Endothelial cell of umbilical vein (primary cell): ENCODE results near the gene CABCOCO1.

GRCh38 chr10:58533598-58534646 lies 21.2 kb downstream of the BICC1 start:
- PRO-cap: no peak
CAGE:
- cytosol, long polyA minus RNA: no peak
- cytosol, long polyA plus RNA: no peak
- long polyA plus RNA: no peak
- nucleus, long polyA minus RNA: no peak
- nucleus, long polyA plus RNA: no peak

GRCh38 chr10:58816907-58817867 lies 304.5 kb downstream of the BICC1 start:
- PRO-cap: no peak
CAGE:
- cytosol, long polyA minus RNA: no peak
- cytosol, long polyA plus RNA: no peak
- long polyA plus RNA: no peak
- nucleus, long polyA minus RNA: no peak
- nucleus, long polyA plus RNA: no peak

DNA sequence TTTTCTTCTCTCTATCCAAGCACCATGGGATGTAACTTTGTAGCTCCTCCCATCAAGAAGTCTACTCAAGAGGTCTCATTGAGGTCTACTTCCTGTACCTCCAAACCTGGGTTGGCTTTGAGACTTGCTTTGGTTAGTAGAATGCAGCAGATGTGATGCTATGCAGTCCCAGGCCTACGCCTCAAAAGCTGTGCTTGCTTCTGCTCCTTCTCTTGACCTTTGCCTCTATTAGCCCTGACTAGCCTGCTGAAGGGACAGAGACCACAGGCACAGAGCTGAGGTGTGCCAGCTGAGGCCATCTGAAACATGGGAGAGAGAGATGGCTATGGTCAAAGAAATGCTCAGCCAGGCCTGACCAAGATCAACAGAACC lies 176.3 kb upstream of the PHYHIPL start:
- PRO-cap: no peak
CAGE:
- cytosol, long polyA minus RNA: no peak
- cytosol, long polyA plus RNA: no peak
- long polyA plus RNA: no peak
- nucleus, long polyA minus RNA: no peak
- nucleus, long polyA plus RNA: no peak

- PRO-cap: no peak
CAGE:
- cytosol, long polyA minus RNA: no peak
- cytosol, long polyA plus RNA: no peak
- long polyA plus RNA: no peak
- nucleus, long polyA minus RNA: no peak
- nucleus, long polyA plus RNA: no peak
These were observed 608 bp downstream of the PHYHIPL start for GRCh38 chr10:59177077-59177425.

GRCh38 chr10:59361613-59362050 lies 717 bp downstream of the FAM13C start:
- PRO-cap: no peak
CAGE:
- cytosol, long polyA minus RNA: no peak
- cytosol, long polyA plus RNA: no peak
- long polyA plus RNA: no peak
- nucleus, long polyA minus RNA: no peak
- nucleus, long polyA plus RNA: no peak

- PRO-cap: no peak
CAGE:
- cytosol, long polyA minus RNA: no peak
- cytosol, long polyA plus RNA: no peak
- long polyA plus RNA: no peak
- nucleus, long polyA minus RNA: no peak
- nucleus, long polyA plus RNA: no peak
These were observed 26.9 kb upstream of the MRLN start for GRCh38 chr10:59780213-59780485.

DNA sequence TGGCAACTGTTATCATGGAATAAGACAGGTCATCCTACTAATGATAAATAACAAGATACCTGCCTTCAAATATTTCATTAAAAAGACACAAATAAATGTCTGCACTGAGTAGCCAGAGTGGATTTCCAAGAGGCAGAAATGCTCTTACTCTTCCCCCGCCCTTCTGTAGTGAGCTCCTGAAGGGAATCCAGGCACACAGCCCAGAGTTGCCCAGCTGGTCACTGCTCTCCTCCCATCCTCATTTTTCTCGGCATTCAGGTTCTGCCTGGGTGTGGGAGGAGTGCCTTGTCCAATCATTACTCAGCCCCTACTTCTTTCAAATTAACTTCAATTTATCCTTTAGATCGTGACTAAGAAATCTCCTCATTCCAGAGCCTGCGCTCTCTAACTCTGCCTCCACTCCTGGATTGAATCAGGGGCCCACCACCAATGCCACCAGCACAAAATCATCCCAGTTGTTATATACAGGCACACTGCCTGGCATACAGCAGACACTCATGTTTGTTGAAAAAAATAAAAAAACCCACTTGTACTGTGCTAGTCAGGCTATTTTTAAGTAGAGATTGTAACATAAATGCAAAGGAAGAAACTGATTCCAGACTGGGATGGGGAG lies 12.2 kb downstream of the CCDC6 start:
- PRO-cap: no peak
CAGE:
- cytosol, long polyA minus RNA: no peak
- cytosol, long polyA plus RNA: no peak
- long polyA plus RNA: no peak
- nucleus, long polyA minus RNA: no peak
- nucleus, long polyA plus RNA: no peak

- PRO-cap: unidirectional peak, plus-strand start at chr10:59908327; bidirectional peak, plus-strand start at chr10:59908663, minus-strand start at chr10:59908588
CAGE:
- cytosol, long polyA minus RNA: no peak
- cytosol, long polyA plus RNA: no peak
- long polyA plus RNA: no peak
- nucleus, long polyA minus RNA: no peak
- nucleus, long polyA plus RNA: no peak
These were observed 1.8 kb upstream of the CCDC6 start for GRCh38 chr10:59907716-59909001.

- PRO-cap: no peak
CAGE:
- cytosol, long polyA minus RNA: no peak
- cytosol, long polyA plus RNA: no peak
- long polyA plus RNA: no peak
- nucleus, long polyA minus RNA: no peak
- nucleus, long polyA plus RNA: no peak
These were observed 59.1 kb upstream of the CCDC6 start for GRCh38 chr10:59965246-59965992.

GRCh38 chr10:60787333-60787532 lies 9.0 kb downstream of the CDK1 start:
- PRO-cap: no peak
CAGE:
- cytosol, long polyA minus RNA: no peak
- cytosol, long polyA plus RNA: no peak
- long polyA plus RNA: no peak
- nucleus, long polyA minus RNA: no peak
- nucleus, long polyA plus RNA: no peak

- PRO-cap: no peak
CAGE:
- cytosol, long polyA minus RNA: no peak
- cytosol, long polyA plus RNA: no peak
- long polyA plus RNA: no peak
- nucleus, long polyA minus RNA: no peak
- nucleus, long polyA plus RNA: no peak
These were observed 191.4 kb upstream of the RHOBTB1 start for GRCh38 chr10:61135218-61136016.

- PRO-cap: bidirectional peak, plus-strand start at chr10:61662961, minus-strand start at chr10:61662844
CAGE:
- cytosol, long polyA minus RNA: no peak
- cytosol, long polyA plus RNA: no peak
- long polyA plus RNA: no peak
- nucleus, long polyA minus RNA: start-site peak on the plus strand at chr10:61662925-61662961, 12 reads
- nucleus, long polyA plus RNA: no peak
These were observed at the start of gene CABCOCO1 for GRCh38 chr10:61662625-61663436. Gene CABCOCO1 (plus strand): TSS chr10:61662929.

GRCh38 chr10:61902914-61903662 lies 1.6 kb downstream of the ARID5B start:
- PRO-cap: no peak
CAGE:
- cytosol, long polyA minus RNA: no peak
- cytosol, long polyA plus RNA: no peak
- long polyA plus RNA: no peak
- nucleus, long polyA minus RNA: no peak
- nucleus, long polyA plus RNA: no peak

GRCh38 chr10:61943612-61944109 lies 42.2 kb downstream of the ARID5B start:
- PRO-cap: bidirectional peak, plus-strand start at chr10:61943755, minus-strand start at chr10:61943741
CAGE:
- cytosol, long polyA minus RNA: no peak
- cytosol, long polyA plus RNA: no peak
- long polyA plus RNA: no peak
- nucleus, long polyA minus RNA: no peak
- nucleus, long polyA plus RNA: no peak

DNA sequence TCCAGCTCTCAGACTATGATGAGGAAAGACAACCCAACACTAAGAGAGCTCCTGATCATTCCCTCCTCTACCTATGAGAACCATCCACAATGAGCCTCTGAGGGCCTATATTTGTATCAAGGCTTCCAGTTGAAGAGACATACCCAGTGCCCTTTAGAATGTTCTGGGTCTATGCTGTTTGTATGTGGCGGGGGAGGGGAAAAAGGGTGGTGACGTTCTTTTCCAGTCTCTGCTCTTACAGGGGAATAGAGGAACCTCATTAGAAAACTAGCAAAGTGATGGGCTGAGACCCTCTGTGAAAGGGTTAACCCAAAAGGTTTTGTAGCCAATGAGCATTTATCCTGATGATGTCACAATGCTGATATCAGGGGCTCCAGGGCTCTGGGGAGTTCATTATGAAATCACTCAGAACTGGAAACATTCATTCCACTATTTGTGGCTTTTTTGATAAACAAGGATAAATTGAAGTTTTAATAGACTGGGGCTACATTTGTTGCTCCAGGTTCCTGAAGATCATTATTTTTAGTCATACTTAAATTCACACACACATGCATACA lies 71.6 kb downstream of the ARID5B start:
- PRO-cap: no peak
CAGE:
- cytosol, long polyA minus RNA: no peak
- cytosol, long polyA plus RNA: no peak
- long polyA plus RNA: no peak
- nucleus, long polyA minus RNA: no peak
- nucleus, long polyA plus RNA: no peak

GRCh38 chr10:62038470-62039428 lies 137.2 kb downstream of the ARID5B start:
- PRO-cap: no peak
CAGE:
- cytosol, long polyA minus RNA: no peak
- cytosol, long polyA plus RNA: no peak
- long polyA plus RNA: no peak
- nucleus, long polyA minus RNA: no peak
- nucleus, long polyA plus RNA: no peak

DNA sequence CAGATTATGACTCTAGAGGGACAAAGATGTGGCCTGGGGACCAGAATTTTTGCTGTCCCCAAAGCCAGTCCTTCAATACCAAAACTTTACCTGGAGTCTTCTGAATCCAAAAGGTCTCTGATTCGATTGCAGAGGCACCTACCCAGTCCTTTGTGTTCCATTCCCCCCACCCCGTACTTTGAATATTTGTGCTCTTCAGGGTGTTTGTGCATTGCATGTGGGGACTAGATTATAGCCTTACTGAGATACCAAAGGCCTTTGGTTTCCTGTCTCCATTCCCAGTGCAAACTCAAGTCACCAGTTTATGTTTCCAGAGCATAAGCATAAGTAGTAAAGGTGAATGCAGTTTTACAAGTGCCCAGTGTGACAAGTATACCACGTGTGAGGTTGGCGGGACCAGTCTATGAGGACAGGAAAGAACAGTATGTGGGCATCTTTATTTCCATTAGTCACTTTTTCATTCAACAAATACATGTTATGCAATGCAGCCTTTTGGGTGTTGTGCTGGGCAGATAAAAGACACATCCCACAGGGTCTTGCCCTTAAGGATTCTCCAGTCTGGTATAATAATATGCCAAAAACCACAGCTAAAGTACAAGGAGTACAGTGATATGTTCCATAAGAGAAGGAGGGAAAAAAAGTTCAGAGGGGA lies 146.4 kb downstream of the ARID5B start:
- PRO-cap: no peak
CAGE:
- cytosol, long polyA minus RNA: no peak
- cytosol, long polyA plus RNA: no peak
- long polyA plus RNA: no peak
- nucleus, long polyA minus RNA: no peak
- nucleus, long polyA plus RNA: no peak

DNA sequence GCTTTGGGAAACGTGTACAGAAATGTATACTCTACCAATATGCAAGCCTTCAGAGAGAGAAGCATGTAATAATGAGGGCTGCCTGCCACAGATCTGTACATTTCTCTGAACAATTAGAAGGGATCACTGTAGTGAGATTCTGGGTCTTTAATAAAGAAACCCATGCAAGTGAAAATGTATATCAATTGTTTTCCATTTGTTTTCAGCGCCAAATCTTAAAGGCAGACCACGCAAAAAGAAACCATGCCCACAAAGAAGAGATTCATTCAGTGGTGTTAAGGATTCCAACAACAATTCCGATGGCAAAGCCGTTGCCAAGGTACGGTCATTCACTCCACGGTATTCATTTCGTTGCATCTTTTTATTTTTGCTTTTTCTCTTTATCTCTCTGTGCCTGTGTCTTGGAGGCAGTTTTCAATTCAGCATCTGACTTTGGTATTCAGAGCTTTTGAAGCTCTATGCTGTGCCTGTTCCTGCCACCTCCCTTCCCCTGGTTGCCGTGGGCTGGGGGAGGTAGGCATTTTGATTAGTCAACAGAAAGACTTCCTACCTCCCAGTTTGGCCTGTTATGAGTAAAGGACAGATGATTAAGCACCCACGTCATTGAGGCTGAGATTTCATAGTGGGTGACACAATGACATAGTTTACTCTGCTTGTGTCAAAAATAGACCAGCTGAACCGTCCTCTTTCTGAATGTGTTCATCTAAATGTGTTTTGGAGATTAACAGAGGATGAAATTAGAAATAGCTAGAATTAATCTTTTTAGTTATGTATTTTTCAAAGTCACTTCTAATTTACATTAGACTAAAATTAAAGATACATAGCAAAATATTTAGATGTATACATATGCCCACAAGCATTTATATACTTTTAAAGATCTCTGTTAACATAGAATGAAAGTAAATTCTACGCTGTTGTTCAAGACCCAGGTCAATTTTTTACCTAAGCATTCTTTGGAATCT lies 149.5 kb downstream of the ARID5B start:
- PRO-cap: bidirectional peak, plus-strand start at position 603 of the sequence, minus-strand start at position 524 of the sequence
CAGE:
- cytosol, long polyA minus RNA: no peak
- cytosol, long polyA plus RNA: no peak
- long polyA plus RNA: no peak
- nucleus, long polyA minus RNA: no peak
- nucleus, long polyA plus RNA: no peak

DNA sequence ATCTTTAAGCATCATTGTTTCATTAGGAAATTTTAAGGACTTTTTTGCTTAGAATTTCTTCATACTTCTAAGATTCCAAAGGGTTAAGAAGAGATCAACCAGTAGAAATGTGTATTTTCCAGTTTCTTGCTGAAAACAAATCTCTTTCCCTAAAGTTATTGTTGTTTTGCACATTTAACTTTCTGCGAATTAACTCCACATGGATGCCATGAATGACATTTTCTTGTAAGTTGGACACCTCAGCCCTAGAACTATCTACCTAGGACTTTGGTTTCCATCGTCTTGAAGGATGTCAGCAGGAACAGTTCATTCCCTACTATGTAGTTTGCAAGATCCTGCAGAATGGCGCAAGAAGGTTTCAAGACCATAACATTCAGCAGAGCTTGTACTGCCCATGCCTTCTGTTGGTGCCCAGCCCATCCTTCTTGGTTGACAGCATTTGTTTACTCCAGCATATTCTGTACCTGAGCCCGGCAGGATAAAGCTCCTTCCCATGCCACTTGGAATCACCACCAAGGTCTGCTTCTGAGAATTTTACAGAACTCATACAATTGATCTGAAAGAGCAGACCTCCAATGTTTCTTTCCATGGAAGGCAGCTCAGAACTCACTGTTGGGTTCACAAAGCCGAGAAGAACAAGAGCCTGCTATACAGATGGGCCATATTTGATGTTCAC lies 150.7 kb downstream of the ARID5B start:
- PRO-cap: no peak
CAGE:
- cytosol, long polyA minus RNA: no peak
- cytosol, long polyA plus RNA: no peak
- long polyA plus RNA: no peak
- nucleus, long polyA minus RNA: no peak
- nucleus, long polyA plus RNA: no peak

- PRO-cap: no peak
CAGE:
- cytosol, long polyA minus RNA: no peak
- cytosol, long polyA plus RNA: no peak
- long polyA plus RNA: no peak
- nucleus, long polyA minus RNA: no peak
- nucleus, long polyA plus RNA: no peak
These were observed 159.7 kb downstream of the ARID5B start for GRCh38 chr10:62061109-62061670.